Psoas muscle (tissue), 2 donors: Measurements from ENCODE around the genes MSTN and MFSD6.

DNA sequence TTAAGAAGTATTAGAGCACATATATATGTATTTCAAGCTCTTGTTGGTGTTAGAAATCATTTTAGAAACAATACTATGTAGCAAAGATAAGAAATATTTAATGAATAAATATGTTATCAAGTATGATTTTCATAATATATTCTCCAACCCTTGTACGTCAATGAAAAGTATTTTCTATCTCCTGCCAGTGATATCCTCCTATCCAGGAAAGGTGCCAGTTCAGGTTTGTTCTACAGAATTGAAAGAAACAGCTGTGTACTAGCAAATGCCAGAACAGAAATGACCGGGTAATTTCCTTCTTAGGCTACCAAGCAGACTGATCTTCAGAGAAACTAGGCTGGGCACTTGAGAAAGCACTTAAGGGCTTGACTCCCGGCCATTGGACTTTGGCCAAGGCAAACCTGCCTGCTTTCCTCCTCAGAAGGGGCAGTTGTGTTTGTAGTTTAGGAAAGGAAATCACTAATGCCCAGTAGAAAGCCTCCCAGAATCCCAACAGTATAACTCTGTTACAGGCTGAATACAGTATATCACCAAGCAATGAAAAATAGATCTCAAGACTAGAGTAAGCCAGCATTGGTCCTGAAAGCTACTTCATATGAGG is 42.9 kb upstream of the COL5A2 start:
- PRO-cap, 2 experiments, result no peak in any of the 2 experiments

DNA sequence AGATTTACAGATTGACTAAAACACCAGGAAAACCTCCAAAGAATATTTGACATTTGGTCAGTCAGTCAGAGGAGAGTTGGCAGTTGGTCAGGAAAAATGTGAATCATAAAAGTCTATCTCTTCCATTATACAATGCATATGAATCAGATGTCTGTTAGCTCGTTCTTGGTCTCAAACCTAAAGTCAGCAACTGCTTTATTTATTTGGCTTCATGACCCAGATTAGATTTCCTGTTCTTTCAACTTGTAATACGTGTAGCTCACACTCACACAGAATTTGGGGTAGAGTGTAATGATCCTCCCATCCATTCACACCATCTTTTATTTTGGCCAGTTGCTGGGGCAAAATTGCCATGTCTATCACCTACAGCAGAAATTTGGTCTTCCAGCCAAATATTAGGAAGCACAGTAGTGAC is 81.9 kb upstream of the COL5A2 start:
- PRO-cap, 2 experiments, result no peak in any of the 2 experiments

DNA sequence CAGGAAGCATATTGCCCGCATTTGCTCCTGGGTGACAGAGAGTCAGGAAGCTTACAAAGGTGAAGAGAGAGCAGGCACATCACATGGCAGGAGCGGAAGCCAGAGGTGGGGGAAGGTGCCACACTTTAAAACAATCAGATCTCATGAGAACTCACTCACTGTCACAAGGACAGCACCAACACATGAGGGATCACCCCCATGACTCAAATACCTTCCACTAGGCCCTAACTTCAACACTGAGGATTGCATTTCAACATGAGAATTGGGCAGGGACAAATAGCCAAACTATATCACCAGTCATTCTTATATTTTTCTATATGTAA is 124.9 kb upstream of the COL5A2 start:
- PRO-cap, 2 experiments, result no peak in any of the 2 experiments

- PRO-cap, 2 experiments, result no peak in any of the 2 experiments
Measured at GRCh38 chr2:189574584-189575089, 5.9 kb downstream of the SLC40A1 start.

GRCh38 chr2:189612927-189613442 is 32.4 kb upstream of the SLC40A1 start:
- PRO-cap, 2 experiments, result peak in 2 of 2 experiments; most common plus-strand start chr2:189613321 (in 2); most common minus-strand start chr2:189613253 (in 1)

DNA sequence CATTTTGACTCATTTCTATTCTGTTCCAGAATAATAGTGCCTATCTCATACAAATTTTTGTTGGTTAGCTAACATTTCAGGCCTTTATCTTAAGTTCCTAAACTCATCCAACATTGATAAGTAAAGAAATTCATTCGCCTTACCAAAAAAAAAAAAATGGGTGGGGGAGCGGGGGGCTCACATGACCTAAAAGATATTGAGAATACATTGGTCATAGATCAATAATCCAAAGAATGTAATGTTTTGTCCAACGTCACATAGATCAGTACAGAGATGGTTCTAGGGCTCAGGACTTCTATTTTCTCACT is 17.6 kb upstream of the ASDURF start:
- PRO-cap, 2 experiments, result no peak in any of the 2 experiments

- PRO-cap, 2 experiments, result no peak in any of the 2 experiments
Measured at GRCh38 chr2:189670256-189670781, 4.2 kb upstream of the ANKAR start.

- PRO-cap, 2 experiments, result no peak in any of the 2 experiments
Measured at GRCh38 chr2:189675570-189676041, 1.1 kb downstream of the ANKAR start.

DNA sequence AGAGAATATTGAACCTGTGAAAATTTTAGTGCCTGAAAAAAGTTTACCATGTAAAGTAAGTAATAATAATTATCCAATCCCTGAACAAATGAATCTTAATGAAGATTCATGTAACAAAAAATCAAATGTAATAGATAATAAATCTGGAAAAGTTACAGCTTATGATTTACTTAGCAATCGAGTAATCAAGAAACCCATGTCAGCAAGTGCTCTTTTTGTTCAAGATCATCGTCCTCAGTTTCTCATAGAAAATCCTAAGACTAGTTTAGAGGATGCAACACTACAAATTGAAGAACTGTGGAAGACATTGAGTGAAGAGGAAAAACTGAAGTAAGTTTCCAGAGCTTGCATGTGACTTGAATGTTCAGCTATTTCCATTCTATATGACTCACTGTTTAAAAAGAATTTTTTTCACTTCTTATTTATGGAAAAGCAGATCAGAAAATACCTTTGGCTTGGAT is 70.6 kb downstream of the PMS1 start:
- PRO-cap, 2 experiments, result no peak in any of the 2 experiments

- PRO-cap, 2 experiments, result no peak in any of the 2 experiments
Measured at GRCh38 chr2:189857061-189857479, 72.8 kb downstream of the PMS1 start.

DNA sequence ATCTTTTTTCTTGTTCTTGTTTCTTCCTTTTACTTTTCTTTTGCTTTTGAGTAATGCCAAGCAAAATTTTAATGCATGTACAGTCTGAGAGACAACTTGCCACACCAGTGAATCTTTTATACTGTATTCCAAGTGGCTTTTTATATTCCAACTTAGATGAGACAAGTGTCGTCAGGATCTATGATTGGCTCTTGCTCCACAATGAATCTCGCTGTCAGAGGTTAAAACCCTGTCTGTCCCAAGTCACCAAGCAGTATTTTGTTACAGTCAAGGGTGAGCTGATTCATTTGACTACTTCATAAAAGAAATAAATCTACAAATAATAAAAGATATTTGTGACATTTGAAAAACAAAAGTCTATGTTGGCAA is at the start of gene MSTN:
MSTN (minus strand) TSS at position 115 of the 369 bp plus-strand sequence.
- PRO-cap, 2 experiments, result peak in 1 of 2 experiments; most common minus-strand start position 115 of the sequence (in 1)

GRCh38 chr2:190407427-190408523 is at the start of gene MFSD6:
Gene MFSD6 (plus strand): TSS chr2:190408355.
- PRO-cap, 2 experiments, result peak in 2 of 2 experiments; most common plus-strand start chr2:190408185 (in 2); most common minus-strand start chr2:190408173 (in 1)

GRCh38 chr2:190497369-190497804 is 37.1 kb downstream of the NEMP2 start:
- PRO-cap, 2 experiments, result no peak in any of the 2 experiments

GRCh38 chr2:190504905-190505335 is 29.6 kb downstream of the NEMP2 start:
- PRO-cap, 2 experiments, result no peak in any of the 2 experiments

GRCh38 chr2:190532407-190533202 is 1.9 kb downstream of the NEMP2 start:
- PRO-cap, 2 experiments, result no peak in any of the 2 experiments

GRCh38 chr2:190578304-190579242 is 44.1 kb upstream of the NEMP2 start:
- PRO-cap, 2 experiments, result no peak in any of the 2 experiments

GRCh38 chr2:190811087-190811489 is 69.5 kb upstream of the GLS start:
- PRO-cap, 2 experiments, result no peak in any of the 2 experiments

GRCh38 chr2:190891818-190892512 is 11.3 kb downstream of the GLS start:
- PRO-cap, 2 experiments, result no peak in any of the 2 experiments

DNA sequence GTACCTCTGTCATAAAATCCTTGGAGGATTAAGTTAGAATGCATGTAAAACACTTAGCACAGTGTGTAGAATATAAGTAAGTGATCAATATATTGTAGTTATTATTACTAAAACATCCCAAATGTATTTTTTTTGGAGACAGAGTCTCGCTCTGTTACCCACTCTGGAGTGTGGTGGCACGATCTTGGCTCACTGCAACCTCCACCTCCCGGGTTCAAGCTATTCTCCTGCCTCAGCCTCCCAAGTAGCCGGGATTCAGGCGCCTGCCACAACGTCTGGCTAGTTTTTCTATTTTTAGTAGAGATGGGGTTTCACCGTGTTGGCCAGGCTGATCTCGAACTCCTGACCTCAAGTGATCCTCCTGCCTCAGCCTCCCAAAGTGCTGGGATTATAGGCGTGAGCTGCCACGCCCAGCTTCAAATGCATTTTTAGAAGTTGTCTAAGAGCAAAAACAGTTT is 12.9 kb downstream of the GLS start:
- PRO-cap, 2 experiments, result no peak in any of the 2 experiments

- PRO-cap, 2 experiments, result no peak in any of the 2 experiments
Measured at GRCh38 chr2:190950545-190951739, 63.0 kb downstream of the STAT1 start.